Skeletal muscle cell (primary cell): ENCODE measurements around the genes SRSF12 and UBE2J1.

DNA sequence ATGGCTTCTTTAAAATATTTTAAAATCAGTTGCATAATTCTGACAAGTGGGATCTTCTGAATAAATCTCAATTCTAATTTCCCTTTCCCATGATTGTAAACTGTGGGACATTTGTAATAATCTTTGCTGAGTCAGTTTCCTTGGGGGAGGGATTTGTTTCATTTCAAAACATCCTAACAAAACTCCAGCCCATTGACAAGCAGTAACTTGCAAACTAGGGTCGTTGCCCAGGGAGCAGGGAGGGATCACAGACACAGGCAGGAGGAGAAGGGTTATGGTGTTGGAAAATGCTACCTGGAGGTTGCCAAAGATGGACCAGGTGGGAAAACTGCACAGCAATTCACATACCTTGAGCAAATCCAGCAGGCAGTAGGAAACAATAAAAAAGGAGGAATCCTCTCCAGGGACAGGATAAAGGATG lies 87.1 kb upstream of the AKIRIN2 start:
- RRBS = no CpG with 5 or more reads among the region's 1 CpG

GRCh38 chr6:88161128-88161577 lies 5.0 kb downstream of the CNR1 start:
- RRBS = no CpG with 5 or more reads among the region's 2 CpGs

- RRBS = no CpG with 5 or more reads among the region's 13 CpGs
These were observed 744 bp downstream of the CNR1 start for GRCh38 chr6:88165432-88165774.

GRCh38 chr6:88167406-88167834 lies 1.3 kb upstream of the CNR1 start:
- RRBS = 8% methylated on average over 4 of the region's 35 CpGs

DNA sequence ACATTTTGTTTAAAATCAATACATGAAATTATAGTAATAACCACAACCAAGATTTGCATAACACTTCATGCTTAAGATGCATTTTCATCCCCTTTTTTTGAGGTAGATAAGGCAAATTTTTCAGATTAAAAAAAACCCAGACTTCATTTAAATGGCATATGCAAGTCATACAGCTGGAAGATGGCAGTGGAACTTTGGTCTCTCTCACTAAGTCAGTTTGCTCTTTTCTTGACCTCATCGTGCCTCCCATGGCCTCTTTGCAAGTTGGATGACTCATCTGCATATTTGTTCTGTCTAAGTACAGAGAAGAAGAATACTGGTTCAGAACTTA lies 12.0 kb upstream of the CNR1 start:
- RRBS = no CpG with 5 or more reads among the region's 1 CpG

GRCh38 chr6:88982902-88983316 lies 19.5 kb upstream of the RNGTT start:
- RRBS = no CpG with 5 or more reads among the region's 3 CpGs

- RRBS = no CpG with 5 or more reads among the region's 4 CpGs
These were observed 30.2 kb upstream of the PNRC1 start for GRCh38 chr6:89050165-89051026.

DNA sequence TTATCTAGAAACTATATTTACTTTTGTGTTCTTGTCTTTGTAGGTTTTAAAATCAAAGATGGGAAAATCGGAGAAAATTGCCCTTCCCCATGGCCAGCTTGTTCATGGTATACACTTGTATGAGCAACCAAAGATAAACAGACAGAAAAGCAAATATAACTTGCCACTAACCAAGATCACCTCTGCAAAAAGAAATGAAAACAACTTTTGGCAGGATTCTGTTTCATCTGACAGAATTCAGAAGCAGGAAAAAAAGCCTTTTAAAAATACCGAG lies 3.1 kb downstream of the PNRC1 start:
- RRBS = no CpG with 5 or more reads among the region's 2 CpGs

DNA sequence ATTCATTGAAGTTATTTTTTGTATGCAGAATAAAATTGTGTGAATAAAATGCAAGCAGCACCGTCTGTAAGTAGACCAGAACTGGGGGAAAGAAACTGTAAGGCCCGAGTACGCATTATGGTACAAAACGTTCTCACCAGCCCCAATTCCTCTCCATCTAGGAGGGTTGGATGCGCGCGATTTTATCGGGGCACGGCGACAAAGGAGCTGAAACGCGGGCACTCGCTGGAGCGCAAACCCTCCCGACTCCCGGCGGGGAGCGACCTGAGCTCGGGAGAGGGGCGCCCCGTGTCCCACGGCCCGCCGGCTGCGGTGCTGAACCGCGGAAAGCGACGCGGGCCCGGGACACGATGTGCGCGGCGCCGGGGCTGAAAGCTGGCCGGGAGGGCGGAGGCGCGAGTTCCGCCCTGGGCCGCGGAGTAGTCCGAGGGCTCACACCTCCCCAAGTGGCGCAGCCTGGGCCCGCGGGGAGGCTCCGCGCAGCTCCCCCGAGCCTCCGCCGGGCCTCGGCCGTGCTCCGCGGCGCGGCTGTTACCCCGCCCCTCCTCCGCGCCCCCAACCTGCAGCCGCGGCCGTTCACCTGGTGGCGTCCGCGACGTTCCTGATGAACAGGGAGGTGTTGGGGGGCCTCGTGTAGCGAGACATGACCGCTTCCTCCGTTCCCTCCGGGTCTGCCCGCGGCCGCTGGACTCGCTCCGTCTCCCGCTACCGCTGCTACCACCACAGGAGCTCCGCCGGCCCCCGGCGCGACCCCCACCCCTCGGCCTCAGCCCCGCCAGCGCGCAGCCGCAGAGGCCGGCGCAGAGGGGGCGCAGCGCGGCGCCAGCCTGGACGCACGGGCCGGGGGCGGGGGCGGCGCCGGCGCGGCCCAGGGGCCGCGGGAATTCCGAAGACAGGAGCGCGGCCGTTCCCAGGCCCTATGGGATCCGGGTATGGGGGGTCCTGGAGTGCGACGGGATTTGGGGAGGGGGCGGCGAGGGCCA lies at the start of gene SRSF12:
SRSF12 (minus strand) TSS at position 829 of the 983 bp plus-strand sequence.
- RRBS = 2% methylated on average over 53 of the region's 116 CpGs

- RRBS = no CpG with 5 or more reads among the region's 7 CpGs
These were observed 5.4 kb upstream of the PM20D2 start for GRCh38 chr6:89140169-89141144.

DNA sequence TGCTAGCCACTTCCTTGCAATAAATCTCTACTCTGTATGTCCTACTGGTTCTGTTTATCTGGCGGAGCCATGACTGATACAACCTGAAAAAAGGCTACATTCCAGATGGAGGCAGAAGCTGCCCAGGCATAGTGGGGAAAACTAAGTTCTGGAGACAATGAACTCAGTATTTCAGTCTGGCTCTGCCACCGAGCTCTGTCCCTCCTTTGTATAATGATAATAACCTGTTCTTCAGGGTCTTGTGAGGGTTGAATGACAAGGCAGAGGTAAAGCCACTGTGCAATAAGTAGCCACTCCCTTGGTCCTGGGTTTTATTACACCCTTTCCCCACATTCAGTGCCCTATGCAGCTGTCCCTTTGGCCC lies 30.6 kb downstream of the GABRR1 start:
- RRBS = no CpG with 5 or more reads among the region's 2 CpGs

DNA sequence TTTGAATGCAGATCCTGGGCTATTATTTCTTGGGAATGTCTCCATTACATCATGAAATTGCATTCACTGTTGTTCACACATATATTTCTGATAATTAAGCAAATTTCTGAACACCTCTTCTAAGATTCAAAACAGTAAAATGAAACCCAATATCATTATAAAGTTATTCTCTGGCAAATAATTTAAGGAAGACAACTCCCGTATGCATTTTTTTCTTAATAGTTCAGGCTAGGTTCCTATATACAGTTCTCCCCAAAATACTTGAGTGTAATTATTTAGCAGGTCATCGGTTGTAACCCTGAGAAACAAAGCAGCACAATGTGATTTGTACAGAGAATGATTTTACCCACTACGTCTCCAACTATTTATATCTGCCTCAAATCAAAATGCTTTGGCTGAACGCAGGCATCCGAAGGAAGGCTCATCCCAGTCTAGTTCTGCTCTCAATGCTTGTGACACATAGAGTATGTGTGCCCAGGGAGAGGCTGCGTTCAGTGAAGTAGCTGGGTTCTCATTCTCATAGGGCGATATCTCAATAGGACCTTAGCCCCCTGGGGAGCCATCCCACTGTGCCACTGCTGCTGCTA lies 582 bp downstream of the GABRR2 start:
- RRBS = no CpG with 5 or more reads among the region's 7 CpGs

- RRBS = under 1% methylated on average over 34 of the region's 102 CpGs
These were observed at the start of gene UBE2J1 for GRCh38 chr6:89352488-89353543. Gene UBE2J1, minus strand, starts transcription at chr6:89352722.

DNA sequence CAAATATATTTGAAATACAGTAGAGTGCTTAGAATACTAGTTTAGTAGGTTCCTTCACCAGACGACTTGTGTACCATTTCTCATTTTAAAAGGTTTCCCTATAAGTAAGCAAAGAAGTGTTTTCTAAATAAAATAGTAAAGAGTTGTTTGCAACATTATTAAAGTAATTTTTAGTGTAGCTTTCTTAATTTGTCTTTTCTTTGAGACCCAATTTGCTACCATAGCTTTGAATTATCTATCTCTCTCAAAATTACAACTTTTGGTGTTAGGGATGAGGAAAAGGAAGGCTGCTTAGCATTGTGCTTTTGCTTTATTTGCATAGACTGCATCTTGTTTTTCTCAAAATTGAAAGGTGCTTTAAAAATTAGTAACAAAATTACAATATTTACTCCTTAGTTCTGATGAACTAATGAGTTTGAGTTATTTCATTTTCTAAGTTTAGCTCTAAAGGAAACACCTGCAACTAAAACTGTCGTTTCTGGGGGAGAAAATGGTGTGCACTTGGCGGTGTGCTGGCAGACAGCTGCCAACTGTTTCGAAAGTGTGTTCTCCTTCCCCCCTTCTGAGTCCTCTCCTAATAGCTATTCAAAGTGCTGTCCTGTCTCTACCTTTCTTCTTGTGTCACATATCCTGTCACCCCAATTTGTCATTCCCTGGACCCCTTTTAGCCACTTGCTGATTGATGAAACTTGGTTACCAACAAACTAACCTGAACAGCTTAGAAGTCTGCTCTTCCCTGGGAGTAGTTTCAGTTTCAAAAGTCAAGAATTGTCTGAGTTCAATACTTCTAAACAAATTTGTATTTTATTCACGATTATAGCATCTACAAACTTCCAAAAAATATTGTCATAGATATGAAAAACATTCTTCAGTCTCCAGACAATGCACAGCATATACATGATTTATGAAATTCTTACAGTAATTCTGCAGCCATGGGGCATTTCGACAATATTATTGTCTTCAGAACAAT lies 4.8 kb upstream of the UBE2J1 start:
- RRBS = no CpG with 5 or more reads among the region's 6 CpGs

- RRBS = no CpG with 5 or more reads among the region's 3 CpGs
These were observed 41.7 kb downstream of the ANKRD6 start for GRCh38 chr6:89474704-89475039.

- RRBS = no CpG with 5 or more reads among the region's 2 CpGs
These were observed 188.6 kb downstream of the BACH2 start for GRCh38 chr6:90108075-90108359.

GRCh38 chr6:90297236-90297530 lies 540 bp upstream of the BACH2 start:
- RRBS = no CpG with 5 or more reads among the region's 11 CpGs

GRCh38 chr6:90304237-90304784 lies 7.7 kb upstream of the BACH2 start:
- RRBS = no CpG with 5 or more reads among the region's 6 CpGs

DNA sequence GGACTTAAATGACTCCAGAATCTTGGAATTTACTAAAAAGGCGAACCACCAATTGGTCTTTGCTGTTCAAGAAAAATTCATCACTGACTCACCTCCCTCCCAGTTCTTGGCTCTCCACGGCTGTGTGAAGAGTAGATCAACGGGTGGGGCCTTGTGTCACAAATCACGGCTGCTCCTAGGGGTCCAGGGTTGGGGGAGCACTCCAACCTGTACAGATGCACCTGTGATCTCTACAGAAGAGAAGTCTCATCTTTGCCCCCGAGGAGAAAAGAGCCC lies 79.5 kb upstream of the BACH2 start:
- RRBS = no CpG with 5 or more reads among the region's 5 CpGs